Mesangial cell (primary cell): Measurements from ENCODE around the genes COL18A1 and COL6A2.

GRCh38 chr21:45288220-45289083 is 757 bp upstream of the POFUT2 start:
- RAMPAGE, long total RNA, result no peak

- RAMPAGE, long total RNA, result no peak
These were observed 17.3 kb upstream of the POFUT2 start for GRCh38 chr21:45304995-45305346.

GRCh38 chr21:45309062-45309960 is 21.6 kb upstream of the POFUT2 start:
- RAMPAGE, long total RNA, result no peak

- RAMPAGE, long total RNA, result no peak
These were observed 32.8 kb upstream of the POFUT2 start for GRCh38 chr21:45320357-45321087.

DNA sequence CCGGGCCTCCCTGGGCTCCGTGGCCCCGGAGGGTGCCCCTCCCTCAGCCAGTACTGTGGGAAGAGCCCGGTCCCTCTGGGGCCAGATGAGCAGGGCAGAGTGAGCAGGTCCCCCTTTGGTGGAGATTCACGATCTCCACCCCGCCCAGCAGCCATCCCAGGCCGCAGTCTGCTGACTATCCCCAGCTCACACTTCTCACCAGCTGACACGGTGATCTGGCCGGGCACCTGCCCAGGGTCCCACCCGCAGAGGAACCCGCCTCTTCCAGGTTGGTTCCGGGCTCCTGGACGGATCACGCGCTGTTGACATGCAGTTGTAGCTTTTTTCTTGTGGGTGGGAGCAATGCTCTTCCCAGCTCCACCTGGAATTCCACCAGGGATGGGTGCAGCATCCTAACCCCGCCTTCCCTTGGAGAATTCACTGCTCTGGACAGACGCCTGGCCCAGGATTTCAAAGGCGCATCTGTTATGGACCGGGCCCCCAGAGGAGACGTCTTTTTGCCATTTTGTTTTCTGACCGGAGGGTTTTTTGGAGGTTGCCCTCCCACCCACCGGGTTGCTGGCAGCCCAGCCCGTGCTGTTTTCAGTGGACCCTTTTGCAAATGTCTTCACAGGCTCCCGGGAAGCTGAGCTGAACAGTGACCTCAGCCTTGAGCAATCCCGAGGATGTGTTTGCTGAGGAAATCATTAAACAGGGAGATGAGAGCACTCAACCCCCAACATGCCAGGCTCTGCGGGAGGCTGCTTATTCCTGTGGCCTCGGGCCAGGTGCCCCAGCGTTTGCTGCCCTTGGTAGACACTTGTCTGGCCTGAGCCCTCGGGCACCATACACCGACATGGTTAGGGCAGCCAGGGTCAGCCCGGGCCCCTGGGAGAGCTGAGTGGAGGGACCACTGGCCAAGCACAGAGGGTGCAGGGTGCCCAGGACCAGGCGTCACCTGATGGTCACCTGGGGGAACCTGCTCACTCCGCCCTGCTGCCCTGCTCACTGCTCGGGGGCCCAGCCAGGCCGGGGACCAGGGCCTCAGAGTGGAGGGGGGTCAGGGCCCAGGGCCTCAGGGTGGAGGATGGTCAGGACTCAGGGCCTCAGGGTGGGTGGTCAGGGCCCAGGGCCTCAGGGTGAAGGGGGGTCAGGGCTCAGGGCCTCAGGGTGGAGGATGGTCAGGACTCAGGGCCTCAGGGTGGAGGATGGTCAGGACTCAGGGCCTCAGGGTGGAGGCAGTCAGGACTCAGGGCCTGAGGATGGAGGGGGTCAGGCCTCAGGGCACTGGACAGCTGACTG is 42.3 kb upstream of the POFUT2 start:
- RAMPAGE, long total RNA, result no peak

GRCh38 chr21:45333644-45334177 is 46.0 kb upstream of the POFUT2 start:
- RAMPAGE, long total RNA, result no peak

DNA sequence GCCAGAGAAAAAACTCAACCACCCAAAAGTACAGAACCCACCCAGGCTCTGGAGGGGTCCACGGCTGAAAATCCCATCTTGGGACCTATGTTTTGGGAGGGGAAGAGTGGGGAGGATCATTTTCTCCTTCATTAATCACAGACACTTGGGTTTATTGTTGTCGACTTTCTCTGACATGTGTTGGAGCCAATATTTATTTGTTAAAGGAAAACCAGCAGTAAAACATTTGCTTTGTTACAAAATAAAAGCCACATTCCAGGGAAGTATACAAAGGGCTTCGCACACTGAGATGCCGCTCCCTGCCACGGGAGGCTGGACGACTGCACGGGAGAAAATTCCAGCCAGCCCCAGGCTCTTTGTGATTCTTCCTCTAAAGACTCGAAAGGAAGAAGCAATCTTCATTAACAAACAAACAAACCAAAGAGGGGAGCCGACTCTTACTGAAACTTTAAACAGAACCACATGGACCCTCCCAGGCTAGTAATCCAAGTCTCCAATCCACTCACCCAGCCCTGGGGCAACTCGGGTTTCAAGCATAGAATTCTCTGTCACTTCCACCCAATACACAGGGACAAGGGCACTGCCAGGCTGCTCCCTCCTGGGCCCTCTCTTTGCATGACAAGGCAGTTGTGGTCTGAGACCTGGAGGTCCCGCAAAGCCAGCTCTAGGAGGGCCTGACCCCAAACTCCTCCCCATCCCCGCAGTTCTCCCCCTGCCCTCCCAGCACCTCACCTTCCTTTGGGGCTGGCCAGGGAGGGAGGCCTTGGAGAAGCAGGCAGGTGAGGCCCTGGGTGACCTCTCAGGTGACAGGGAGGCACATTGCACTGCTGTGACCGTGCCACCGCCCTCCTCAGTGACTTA is 26.7 kb upstream of the COL18A1 start:
- RAMPAGE, long total RNA, result no peak

GRCh38 chr21:45404549-45405326 is at the start of gene COL18A1:
Gene COL18A1 (plus strand): TSS chr21:45405165.
- RAMPAGE, long total RNA, result no peak

DNA sequence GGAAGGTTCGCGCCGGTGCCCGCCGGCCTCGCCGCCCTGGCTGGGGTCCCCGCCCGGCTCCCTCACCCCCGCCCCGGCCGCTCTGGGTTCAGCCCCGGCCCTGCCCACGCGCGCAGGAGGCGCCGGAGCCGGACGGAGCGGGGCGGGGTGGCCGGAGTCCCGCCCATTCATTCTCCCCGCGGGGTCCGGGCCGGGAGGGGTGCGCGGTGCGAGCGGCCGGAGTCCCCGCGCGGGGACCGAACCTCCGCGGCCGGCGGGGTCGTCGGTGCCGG is 464 bp downstream of the COL18A1 start:
- RAMPAGE, long total RNA, result no peak

DNA sequence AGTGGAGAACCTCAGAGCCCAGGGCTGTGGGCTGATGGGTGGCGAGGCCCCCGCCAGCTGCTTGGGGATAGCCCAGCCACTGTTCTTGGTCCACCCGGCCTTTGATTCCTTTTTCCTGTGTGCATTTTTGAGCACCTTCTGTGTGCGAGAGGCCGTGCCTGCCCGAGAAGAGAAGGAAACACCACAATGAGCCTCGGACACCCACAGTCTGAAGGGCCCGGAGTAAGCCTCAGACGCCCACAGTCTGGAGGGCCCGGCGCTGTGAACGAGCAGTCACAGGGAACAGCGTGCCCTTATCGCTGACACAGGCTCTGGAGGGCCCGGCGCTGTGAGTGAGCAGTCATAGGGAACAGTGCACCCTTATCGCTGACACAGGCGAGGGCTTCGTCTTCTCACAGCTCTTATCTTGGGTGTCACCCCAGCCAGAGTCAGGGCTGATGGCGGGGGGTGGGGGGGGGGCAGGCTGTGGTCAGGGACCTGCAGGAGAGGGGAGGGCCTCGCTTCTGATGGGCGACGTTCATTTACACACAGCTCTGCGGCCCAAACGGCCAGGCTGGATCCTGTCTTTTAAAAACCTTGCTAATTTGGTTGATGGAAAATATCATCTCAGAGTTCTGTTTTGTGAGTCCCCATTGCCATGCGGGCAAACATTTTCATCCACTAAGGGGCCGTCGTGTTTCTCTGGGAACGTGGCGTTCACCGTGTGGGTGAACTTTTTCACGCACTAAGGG is 6.5 kb downstream of the COL18A1 start:
- RAMPAGE, long total RNA, result no peak

DNA sequence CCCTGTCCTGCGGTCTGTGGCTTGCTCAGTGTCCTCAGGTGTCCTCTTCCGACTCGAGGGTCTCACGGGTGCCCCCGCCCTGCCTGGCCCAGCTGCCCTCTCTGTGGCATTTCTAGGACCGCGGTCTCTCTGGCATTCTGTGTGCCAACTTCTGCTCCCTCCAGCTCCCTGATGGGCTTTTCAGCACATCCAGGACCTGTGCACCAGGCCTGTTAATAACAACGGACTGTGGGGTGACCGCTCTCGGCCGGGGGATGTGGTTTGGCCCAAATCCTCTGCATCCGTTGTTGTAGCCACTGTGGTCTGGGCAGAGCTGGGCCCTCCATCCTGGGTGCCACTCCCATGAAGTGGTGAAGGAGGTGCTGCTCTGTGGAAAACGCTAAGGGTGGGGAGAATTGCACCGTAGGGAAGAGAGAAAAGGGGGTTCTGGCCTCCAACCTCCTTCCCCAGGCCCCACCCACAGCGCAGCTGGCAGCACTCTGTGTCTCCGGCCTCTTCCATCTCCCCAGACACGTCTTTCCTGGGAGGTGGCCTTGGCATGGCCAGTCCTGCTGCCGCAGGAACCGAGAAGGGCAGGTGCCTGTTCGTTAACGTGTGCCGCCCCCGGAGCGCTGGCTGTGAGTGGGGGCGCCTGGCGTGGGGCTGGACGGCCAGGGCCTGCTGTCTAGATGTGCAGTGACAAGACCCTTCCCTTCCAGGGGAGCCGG is 12.6 kb downstream of the COL18A1 start:
- RAMPAGE, long total RNA, result no peak

DNA sequence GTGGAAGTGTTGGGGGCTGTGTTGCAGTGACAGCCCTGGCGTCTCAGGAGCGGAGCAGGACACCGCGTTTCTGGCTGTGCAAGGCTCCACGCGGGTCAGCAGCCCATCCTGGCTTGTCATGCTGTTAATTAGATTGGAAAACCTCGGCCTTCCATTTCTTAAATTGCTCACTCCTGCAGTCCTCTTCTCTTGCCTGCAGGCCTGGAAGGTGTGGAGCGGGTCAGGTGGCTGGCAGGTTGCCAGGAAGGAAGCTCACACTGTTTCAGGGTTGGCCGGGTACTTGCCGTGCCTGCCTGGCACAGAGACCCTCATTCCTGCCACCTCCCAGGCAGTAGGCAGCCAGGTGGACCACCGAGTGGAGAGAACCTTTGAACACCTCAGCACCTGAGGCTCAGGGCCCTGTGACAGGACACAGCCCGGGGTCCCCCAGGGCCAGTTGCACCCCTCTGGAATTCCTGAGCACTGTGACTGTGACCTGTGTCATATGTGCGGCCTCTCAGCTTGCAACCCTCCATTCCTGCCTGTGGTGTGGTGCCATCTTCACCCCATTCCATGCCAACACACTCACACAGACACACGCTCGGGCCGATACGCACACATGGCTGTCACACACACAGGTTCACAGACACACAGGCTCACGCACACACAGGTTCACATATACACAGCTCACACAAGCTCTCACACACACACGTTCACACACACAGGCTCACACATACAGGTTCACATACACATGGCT is 16.6 kb downstream of the COL18A1 start:
- RAMPAGE, long total RNA, result no peak

DNA sequence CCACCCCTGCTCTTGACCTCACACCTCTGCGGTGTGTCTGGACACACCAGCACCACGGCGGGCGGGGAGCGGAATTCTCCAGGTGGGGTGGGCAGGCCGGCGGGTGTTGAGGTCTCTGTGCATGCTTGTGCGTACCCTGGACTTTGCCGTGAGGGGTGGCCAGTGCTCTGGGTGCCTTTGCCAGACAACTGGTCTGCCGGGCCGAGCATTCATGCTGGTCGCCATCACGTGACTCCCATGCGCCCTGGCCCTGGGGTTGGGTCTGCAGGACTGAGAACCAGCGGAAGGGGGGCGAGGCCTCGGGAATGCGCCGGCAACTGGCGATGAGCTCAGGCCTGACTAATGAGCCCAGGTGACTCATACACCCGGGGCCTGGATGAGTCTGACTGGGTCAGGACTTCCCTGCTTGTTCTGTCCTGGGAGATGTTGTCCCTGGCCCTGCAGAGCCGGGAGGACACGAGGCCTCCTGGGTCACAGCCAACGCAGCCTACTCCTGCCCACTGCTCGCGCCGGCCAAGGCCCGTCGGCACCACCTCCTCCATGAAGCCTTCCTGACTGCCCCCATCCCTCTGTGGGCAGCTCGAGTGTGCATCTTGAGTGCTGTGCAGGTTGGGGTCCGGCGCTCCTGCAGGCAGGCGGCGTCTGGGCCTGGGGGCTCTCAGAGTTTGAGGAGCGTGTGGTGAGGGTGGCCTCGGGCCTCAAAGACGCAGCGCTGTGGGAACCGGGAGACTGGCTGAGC is 22.7 kb downstream of the COL18A1 start:
- RAMPAGE, long total RNA, result no peak

- RAMPAGE, long total RNA, result no peak
These were observed 8.8 kb downstream of the SLC19A1 start for GRCh38 chr21:45533476-45533757.

- RAMPAGE, long total RNA, result no peak
These were observed 7.0 kb upstream of the SLC19A1 start for GRCh38 chr21:45549107-45549766.

DNA sequence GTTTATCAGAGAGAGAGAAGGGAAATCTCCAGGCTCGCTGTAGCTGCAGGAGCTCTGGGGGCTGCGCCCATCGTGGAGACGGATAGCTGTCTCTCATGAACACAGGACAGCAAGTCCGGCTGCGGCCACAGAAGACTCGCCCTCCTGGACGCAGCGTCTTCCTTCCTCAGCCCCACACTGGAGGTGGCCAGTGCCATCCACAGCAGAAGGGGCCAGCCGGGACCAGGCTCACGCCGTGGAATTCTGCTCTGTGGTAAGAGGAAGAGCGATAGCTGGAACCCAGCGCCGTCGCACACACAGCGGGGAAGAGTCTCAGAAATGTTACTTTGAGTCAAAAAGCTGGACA is 114.0 kb upstream of the COL6A1 start:
- RAMPAGE, long total RNA, result no peak

DNA sequence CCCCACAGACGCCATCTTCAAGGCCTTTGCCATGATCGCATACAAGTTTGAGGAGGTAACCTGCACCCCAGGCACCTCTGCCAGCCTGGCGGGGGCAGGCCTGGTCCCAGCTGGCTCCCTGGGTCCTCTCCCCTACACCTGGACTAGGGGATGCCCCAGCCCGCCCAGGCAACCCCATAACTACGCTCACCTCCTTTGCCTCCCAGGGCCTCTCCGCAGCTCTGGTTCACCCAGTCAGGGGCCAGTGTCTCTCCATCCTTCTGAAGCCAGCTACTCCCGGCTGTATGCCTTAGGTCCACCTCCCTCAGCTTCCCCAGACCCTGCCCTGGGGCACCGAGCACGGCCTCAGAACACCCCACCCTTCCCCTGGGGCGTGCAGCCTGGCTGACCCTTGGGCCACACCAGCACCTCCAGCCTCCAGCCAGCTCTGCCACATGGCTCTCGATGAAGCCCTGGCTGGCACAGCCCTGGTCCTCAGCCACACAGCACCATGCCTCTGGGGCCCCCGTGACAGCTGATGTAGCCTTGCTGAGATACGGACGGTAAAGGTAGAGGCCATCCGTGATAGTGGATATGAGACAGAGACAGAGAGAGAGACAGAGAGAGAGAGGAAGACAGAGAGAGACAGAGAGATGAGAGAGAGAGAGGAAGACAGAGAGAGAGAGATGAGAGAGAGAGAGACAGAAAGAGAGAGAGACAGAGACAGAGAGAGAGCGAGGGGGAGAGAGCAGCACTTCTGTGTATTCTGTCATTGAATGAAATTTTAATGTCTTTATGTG is 80.3 kb upstream of the COL6A1 start:
- RAMPAGE, long total RNA, result no peak

DNA sequence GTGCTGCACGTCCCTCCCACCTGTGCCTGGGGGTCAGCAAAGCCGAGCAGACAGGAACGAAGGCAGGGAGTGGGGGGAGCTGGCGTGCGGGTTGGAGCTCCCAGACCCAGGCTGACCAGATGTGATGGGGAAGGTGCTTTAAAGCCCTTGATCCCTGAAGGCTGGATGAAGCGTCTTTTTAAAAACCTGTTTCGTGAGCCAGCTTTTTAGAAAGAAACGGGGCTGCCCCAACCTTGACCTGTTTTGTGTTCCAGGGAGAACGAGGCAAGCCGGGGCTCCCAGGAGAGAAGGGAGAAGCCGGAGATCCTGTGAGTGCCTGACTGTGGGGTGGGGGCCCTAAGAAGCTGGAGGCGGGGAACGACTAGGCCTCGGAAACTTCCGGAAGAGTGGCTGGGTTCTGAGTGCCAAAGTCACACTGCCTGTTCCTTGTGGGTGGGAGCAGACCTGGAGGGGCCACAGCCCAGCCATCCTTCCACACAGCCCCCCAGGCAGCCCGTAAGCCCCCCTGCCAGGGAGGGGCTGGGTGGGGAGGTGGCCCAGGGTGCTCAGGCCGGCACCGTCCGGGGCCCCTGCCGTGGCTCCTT is 7.4 kb downstream of the COL6A1 start:
- RAMPAGE, long total RNA, result no peak

DNA sequence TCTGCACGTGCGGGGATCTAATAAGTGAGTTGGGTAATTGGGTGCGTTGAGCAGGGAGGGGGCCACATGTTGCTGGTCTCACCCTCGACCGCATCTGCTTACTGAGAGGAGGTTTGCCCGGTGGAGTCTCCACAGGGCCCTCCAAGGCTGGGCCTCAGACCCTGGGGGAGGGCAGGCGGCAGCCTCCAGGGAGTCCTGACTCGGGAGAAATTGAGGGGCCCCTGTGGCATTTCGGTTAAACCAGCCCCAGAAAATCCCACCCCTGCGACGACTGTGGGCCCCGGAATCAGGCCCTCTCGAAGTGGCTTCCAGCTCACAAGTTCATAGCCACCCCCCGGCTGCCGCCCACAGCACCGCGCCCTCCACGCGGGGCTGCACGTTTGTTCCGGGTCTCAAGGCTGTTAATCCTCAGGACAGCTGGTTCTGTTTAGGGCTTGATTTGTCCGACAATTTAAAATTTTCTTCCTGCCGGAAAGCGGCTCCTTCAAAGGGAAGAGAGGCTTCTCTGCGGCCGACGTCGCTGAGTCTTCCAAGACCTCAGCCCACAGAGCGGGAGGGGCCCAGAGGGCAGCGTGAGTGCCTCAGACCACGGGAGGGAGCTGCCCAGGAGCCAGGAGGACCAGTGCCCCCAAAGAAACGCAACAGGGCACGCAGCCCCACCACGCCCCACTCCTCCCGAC is 14.6 kb upstream of the COL6A2 start:
- RAMPAGE, long total RNA, result no peak

GRCh38 chr21:46097313-46098234 is at the start of gene COL6A2:
Gene COL6A2 (plus strand): TSS chr21:46098112.
- RAMPAGE, long total RNA, result start-site peak on the plus strand at chr21:46098104-46098149, 766 reads